ENCODE measurements around a stretch of chr3.

- PRO-cap, result unidirectional peak, minus-strand start at chr3:56911449
Measured at GRCh38 chr3:56911173-56911642, 109.5 kb upstream of the ARHGEF3 start.

DNA sequence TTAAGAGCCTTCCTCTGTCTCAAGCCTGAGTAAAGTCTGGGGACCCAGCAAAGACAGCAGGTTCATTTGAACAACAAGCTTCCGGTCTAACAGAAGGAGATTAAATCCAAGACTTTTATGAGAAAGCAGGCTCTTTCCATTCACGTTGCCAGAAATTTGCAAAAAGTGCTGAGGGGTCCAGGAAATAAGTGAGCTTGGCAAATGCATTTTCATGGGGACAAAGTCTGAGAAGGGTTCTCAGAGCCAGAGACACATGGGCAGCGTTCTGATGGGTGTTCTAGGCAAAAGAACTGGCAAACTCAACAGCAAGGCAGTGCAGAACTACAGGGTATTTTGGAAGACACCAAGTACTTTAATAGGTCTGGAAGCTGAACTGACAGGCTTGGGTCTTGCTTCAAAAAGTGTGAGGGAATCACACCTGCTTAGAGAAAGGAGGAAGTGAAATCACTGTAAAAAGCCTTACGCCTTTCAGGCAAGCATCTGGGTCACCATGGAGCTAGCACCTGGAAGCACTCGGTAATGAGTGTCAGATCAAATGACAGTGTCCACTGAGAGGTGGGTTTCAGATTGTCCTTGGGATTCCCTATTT lies 115.8 kb upstream of the ARHGEF3 start:
- PRO-cap, result no peak

DNA sequence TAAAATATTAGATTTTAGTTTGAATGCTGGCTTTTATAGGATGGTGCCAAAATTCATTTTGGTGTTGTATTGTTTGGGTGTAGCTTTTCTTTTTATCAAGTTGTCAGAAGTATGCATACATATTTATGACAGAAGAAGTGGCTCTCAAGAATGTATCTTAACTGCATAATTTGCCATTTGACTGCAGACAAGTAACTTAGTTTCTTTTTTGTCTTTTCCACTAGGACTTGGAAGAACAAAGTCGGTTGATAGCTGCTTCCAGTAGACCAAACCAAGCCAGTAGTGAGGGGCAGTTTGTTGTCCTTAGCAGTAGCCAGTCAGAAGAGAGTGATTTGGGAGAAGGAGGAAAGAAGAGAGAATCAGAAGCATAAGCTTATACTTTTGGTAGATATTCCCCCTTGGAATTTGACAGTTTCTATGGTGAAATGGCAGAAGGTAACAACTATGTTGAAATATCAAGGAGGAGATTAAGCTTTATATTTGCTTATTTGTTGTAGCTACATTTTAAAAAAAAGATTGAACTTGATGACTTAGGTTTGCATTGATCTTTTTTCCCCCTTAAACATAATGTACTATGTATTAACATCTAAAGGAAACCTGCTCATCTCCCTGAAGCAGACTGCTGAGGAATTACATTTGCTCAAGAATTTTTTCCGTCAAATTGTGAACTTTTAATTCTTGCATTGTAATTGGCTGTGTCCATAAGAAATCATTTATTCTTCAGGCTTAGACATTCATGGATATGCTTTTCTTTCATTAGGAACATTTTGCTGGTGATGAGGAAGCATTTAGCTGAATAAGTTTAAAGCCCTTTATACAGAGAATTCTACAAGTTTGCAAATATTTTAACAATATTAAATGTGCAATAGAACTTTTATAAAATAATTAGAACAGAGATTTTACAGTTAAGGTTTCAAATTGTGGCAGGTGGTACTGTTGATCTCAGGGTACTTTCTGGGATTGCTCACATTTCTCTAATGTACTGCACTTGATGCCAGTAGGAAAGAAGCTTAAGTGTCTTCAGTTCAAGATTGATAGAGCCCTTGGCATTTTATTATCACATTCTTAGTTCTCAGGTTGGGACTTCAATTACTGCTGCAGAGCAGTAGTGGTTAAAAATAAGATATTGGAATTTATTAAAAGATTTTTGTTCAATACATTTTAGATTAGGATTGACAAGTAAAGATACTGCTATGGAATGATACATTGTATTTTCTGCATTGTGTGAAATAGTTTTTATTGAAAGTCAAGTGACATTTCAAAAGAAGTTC lies 22.7 kb downstream of the ASB14 start:
- PRO-cap, result no peak

DNA sequence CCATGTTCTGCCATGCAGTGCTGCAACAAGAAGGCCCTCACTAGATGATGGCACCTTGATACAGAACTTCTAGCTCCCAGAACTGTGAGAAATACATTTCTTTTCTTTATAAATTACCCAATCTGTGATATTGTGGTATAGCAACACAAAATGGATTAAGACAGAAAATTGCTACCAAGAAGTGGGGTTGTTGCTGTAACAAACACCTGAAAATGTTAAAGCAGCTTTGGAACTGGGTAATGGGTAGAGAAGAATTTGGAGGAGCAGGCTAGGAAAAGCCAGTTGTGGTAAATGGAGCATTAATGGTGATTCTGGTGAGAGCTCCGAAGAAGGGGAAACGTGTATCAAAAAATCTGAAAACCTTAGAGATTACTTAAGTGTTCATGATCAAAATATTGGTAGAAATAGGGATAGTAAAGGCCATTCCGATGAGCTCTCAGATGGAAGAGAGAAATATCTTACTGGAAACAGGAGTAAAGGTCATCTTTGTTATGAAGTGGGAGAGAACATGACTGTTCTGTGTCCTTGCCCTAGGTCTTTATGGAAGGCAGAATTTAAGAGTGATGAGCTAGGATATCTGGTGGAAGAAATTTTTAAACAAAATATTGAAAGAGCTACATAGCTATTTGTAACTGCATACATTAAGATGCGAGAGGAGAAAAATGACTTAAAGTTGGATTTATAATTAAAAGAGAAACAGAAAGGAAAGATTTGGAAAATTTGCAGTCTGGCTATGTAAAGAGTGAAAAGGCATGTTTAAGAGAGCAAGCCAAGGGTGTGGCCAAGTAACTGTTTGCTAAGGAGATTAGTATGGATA lies 27.0 kb downstream of the SLMAP start:
- PRO-cap, result no peak

- PRO-cap, result no peak
Measured at GRCh38 chr3:57803540-57804178, 47.5 kb downstream of the SLMAP start.

DNA sequence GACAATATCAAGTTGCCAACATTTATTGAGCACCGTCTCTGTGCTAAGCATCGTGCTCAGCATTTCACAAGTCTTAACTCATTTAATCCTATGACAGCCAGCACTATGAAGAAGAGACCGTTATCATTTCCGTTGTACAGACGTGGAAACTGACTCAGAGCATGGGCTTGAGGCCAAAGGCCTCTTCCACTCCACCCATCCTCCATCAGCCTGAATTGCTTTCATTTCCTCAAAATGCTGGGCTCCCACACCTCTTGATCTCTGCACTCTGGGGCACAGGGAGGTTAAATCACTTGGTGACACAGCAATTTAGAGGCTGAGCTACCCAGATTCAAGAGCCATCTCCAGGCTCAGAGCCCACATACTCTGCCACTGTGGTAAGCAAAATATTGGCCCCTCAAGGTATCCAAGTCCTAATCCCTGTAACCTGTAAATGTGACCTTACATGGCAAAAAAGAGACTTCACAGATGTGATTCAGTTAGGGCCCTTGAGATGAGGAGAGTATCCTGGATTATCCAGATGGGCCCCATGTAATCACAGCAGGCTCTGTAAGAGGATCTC lies 24.4 kb upstream of the FLNB start:
- PRO-cap, result no peak

DNA sequence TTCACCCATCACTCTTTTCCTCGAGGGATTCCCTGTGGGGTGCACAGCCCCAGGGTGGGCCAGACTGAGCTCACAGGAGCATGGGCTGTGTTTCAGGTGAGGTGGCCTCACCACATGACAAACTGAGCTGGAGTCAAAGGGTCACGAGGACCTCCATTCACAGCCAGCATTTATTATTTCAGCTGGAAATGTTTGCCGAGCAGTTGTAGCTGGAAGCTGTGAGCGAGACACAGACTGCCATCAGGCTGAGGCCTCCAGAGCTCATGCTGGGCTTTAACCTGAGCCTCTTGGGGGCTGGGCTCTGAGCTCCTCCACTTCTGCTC lies 57.4 kb downstream of the FLNB start:
- PRO-cap, result no peak

DNA sequence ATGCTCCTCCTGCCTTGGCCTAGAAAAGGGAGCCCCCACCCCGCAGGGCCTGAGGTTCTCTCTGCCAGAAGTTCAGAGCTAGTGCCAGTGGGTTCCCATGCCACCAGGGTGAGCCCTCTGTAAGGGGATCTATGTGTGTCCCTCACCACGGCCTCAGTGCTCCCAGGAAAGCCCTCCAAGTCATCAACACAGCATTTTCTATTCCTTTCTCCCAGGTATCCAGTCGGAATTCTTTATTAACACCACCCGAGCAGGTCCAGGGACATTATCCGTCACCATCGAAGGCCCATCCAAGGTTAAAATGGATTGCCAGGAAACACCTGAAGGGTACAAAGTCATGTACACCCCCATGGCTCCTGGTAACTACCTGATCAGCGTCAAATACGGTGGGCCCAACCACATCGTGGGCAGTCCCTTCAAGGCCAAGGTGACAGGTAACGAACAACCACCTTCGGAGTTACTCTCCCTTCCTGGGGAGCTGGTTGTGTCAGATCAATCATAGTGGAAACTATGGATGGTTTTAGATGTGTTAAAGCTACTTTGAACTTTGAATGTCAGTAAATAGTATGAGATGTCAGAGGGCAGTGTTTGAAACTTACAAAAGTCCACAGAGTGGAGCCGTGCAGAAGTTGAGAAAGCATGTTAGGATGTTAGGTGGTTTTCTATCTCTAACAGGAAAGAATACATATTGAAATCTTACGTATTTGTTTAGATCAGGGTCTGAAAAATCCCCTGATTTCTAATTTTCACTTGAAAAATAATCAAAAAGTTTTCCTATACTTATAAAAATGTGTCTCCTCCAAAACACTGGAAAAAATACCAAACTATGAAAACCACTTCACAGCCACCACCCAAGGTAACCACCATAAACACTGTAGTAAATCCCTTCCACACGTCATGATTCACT lies 42.3 kb downstream of the DNASE1L3 start:
- PRO-cap, result no peak

- PRO-cap, result no peak
Measured at GRCh38 chr3:58246604-58247063, 9.0 kb downstream of the ABHD6 start.

GRCh38 chr3:58535834-58536563 lies 991 bp downstream of the ACOX2 start:
- PRO-cap, result no peak

DNA sequence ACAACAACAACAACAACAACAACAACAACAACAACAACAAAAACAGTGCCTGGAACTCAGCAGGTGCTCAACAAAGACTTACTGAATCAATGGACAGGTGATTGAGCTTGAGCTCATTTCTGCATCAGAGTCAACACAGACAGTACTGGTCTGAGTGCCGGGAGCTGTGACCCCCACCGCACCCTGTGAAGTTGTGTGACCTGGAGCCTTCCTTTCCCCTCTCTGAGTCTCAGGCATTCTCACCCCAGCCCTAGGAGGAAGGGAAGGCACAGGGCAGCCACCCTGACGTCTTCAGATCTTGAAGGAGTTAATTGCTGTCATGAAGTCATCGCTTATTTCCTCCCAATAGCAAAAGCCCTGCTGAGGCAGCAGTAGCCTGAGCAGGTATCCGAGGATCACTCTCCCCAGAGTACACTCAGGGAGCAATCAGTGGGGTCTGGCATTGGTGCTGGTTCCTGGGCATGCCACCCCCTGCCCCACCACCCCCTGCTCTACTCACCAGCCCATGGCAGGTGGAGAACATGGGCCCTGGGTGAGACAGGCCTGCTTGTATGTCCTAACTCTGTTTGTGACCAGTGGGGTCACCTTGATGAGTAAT lies 3.2 kb upstream of the FAM3D start:
- PRO-cap, result no peak

- PRO-cap, result no peak
Measured at GRCh38 chr3:58841973-58842257, 175.3 kb upstream of the FAM3D start.

- PRO-cap, result no peak
Measured at GRCh38 chr3:60932686-60933035, 318.6 kb downstream of the FHIT start.

GRCh38 chr3:61562790-61563480 lies 1.6 kb downstream of the PTPRG start:
- PRO-cap, result bidirectional peak, plus-strand start at chr3:61563131, minus-strand start at chr3:61563084

DNA sequence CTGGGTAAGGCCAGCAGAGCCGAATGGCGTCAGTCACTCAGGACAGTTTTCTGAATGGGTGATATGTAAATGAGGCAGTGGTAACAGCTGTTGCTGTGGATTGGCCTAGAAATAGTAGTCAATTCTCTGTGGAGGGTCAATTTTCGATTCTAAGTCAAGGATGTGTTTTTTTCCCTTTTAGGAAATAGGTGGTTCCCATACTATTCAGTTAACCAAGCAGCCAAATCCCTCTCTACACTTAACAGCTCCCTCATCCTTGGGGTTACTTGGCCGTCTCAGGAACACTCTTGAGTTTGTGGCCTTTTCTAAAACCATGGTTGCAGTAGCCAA lies 121.9 kb downstream of the PTPRG start:
- PRO-cap, result no peak

GRCh38 chr3:61885665-61886063 lies 324.3 kb downstream of the PTPRG start:
- PRO-cap, result no peak

DNA sequence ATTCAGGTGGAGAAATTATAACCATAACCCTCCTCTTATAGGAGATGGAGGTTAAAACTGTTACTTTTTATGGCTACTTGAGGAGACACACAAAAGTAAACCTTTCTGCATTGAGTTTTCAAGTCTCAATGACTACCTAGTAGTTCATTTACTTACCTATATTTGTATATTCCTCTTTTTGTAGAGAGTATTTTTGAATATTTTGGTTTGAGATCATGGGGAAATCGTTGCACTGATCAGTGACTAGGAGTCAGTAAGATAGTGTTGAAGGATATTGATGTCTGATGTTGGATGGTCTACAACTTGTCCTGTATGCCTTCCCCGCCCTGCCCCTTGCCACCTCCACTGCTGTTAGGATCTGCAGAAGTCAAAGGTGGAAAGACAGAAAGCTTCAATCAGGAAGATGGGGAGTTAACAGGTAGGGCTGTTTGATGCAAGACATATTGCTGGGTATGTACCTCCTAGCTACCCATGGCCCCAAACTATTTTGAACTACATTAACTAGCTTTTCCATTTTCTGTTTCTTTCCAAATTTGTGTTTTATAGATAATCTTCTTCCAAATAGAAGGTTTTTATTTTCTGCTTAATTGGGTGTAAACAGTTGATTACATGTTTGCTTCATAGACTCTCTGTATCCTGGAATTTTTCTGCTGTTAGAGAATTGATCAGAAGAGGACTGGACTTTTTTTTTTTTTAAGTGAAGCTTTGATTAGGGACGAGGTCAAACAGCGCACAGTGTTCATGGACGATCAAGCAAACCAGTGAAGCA lies 325.0 kb downstream of the PTPRG start:
- PRO-cap, result no peak

GRCh38 chr3:62268767-62269408 lies 49.9 kb upstream of the C3orf14 start:
- PRO-cap, result no peak

GRCh38 chr3:63051925-63052410 lies 176.8 kb upstream of the CADPS start:
- PRO-cap, result no peak

DNA sequence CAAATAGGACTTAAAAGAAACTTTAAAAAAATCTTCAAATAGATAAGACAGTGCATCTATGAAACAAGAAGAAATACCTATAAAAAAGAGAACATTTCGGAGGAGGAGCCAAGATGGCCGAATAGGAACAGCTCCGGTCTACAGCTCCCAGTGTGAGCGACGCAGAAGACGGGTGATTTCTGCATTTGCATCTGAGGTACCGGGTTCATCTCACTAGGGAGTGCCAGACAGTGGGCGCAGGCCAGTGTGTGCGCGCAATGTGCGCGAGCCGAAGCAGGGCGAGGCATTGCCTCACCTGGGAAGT lies 142.0 kb upstream of the SYNPR start:
- PRO-cap, result no peak